Thoracic aorta (tissue), 1 donor: ENCODE measurements around the gene TMEM174.

DNA sequence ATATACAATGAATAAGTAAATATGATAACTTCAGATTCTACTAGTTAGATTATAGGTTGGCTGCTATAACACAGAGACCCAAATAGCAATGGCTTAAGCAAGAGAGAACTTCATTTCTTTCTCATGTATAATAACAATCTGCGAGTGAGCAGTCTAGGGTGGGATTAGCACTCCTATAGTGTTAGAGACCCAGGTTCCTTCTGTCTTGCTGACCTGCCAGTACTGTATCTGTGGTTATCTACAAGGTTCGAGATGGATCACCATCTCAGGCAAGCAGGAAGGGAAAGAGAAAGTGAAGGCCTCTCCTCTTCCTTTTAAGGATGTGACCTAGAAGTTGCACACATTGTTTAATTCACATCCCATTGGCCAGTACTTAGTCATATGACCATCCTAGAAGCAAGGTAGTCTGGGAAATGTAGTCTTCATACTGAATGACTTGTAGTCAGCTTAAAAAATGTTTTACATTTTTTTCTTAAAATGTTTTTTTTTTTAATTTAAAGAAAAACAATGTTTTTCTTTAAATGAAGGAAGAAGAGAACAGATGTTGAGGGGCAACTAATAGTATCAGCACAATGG is 168.6 kb downstream of the CARTPT start:
- RAMPAGE, long total RNA, result no peak

GRCh38 chr5:72134192-72134484 is 26.9 kb downstream of the MAP1B start:
- RAMPAGE, long total RNA, result no peak

DNA sequence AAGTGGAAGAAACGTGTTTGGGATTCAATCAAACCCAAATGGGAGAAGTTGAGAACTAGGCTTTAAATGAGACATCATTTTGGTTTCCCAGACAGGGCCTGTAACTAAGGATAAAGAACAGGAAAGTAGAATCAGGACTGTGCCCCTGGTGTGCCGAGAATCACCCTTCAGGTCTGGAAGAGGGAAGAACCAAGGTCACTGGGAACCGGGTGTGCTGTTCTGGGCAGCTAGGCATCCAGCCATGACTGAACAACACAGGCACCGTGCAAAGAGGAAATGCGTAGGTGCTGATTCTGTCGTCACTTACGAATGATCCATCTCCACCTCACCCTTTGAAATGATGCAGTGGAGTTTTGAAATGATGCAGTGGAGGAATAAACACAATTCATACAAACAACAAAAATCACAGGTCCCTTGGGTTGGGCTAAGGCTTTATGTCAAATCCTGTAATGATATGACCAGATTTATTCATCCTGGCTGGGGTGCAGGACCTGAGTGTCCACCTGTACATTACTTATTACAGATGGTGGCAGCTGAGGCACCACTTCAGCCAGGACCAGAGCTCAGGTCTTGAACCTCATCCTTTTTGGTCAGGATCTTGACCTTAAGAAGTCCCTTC is 64.4 kb downstream of the MAP1B start:
- RAMPAGE, long total RNA, result no peak

- RAMPAGE, long total RNA, result no peak
These were observed 88.6 kb downstream of the MAP1B start for GRCh38 chr5:72195657-72196431.

- RAMPAGE, long total RNA, result no peak
These were observed 73.2 kb downstream of the MRPS27 start for GRCh38 chr5:72246784-72247274.

GRCh38 chr5:72363108-72363725 is 43.0 kb downstream of the PTCD2 start:
- RAMPAGE, long total RNA, result start-site peak on the plus strand at chr5:72362928-72363582, 9 reads

GRCh38 chr5:72509178-72509771 is 2.1 kb upstream of the ZNF366 start:
- RAMPAGE, long total RNA, result no peak

- RAMPAGE, long total RNA, result no peak
These were observed 17.8 kb upstream of the FCHO2 start for GRCh38 chr5:72937723-72938779.

GRCh38 chr5:73172824-73173316 is at the start of gene TMEM174:
Gene TMEM174, plus strand, starts transcription at chr5:73173193.
- RAMPAGE, long total RNA, result no peak

DNA sequence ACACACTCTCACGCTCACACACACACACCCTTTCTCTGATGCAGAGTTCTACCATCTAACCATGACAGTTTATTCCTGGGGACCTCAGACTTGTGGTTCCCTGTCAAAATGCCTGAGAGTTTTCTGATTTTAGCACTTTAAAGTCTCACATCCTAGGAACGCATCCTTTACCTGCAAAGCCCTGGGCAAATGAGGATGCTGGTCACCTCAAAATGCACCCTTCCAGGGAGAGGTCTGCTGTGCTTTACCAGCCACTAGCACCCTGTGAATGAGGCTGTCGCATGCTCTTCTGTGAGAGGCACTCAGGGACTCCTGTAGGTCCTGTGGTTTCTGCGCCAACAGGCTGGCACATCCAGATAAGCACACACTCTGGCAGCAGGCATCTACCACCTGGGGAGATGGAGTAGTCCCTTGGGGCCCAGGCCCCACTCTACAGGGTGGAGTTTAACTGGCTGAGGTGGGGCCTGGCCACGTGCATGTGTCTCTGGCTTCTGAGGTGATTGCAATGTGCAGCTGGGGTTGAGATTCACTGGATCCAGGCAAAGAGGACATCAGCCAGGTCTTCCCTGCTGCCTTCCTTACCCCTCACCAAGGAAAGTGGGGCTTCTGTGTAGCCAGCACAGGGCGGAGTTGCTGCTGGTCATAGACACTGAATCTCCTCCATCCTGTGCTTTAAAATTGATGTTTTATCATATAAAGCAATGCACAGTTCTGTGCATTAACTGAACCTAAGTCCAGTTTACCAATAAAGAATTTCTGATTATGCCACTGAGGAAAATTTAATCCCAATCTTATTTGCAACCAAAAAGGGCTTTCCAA is 32.3 kb downstream of the TMEM174 start:
- RAMPAGE, long total RNA, result no peak

DNA sequence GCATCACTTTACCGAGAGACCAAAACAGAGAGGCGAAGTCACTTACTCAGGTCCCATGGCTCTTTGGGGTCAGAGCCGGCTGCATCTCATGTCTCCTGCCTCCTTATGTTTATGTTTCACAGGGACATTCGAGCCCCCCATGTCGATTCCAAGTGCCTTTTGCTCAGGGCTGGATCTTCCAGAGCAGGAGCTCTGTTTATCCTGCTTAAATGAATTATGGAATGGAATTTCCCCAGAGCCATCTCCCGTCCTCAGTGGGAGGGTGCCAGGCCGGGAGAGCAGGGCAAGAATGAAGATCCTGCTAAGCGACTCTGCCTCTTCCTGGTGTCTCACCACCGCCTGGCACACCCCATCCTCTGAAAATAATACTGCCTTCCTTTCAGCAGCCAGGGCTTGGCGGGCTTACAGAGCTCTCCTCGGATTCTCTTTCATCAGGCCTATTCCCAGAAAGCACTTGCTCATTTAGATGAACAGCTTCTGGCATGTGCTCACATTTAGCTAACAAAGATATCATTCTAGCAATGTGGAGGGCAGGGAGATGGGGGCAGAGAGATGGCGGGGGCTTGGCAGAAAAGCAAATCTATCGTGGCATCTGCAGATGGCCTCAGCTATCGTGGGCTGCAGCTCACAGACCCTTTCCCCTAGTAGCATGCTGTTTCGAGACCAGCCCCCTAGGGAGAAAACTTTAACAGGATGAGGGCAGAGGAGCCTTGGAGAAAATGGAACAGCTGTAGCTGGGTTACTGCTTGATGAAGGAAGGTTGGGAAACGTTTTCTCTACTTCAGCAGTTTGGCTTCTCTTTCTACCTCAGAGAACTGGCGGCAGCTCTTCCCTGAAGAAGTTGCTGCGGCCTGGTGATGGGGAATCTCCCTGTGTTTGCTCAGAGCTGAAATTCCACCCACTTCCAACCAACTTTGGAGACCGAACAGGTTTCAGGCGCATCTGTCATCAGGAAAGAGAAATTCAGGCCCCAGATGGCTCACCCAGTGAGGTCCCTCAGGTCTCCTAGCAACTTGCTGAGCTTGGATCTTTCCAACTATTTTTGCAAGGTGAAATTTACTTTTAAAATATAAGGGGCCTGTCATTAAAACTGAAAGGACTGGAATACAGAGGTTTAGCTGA is 102.0 kb downstream of the TMEM174 start:
- RAMPAGE, long total RNA, result no peak

DNA sequence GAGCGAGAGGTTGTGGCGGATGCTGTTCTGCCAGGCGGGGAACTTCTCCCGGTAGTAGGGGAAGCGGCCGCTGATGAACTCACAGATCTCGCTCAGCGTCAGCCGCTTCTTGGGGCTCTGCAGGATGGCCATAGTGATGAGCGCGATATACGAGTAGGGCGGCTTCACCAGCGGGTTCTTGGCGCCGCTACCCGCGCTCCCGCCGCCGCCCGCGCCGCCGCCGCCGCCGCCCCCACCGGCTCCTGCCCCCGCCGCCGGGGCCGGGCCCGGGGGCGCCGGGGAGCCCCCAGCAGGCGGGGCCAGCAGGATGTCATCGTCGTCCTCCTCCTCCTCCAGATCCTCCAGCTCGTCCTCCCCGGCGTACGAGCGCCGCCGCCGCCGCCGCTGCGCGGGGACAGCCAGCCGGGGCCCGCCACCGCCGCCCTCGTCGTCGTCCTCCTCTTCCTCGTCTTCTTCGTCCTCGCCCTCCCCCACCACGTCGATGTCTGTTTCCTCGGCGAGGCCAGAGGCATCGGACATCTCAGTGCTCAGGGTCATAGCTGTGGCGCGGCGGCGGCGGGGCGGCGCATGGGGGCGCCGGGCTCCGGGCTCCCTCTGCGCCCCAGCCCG is 647 bp downstream of the FOXD1 start:
- RAMPAGE, long total RNA, result no peak

GRCh38 chr5:73508491-73508923 is 10.3 kb downstream of the BTF3 start:
- RAMPAGE, long total RNA, result no peak

DNA sequence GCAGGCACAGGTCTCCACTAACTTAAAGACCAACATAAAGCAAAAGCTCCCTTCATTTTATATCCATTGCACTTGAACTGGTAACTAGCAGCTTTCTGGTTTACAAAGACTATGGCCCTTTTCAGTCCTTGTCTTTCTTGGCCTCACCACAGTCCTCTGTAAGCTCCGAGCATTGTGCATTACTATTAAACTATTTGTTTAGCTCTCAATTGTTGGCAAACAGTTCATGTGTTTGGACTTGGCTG is 37.3 kb downstream of the ARHGEF28 start:
- RAMPAGE, long total RNA, result no peak

DNA sequence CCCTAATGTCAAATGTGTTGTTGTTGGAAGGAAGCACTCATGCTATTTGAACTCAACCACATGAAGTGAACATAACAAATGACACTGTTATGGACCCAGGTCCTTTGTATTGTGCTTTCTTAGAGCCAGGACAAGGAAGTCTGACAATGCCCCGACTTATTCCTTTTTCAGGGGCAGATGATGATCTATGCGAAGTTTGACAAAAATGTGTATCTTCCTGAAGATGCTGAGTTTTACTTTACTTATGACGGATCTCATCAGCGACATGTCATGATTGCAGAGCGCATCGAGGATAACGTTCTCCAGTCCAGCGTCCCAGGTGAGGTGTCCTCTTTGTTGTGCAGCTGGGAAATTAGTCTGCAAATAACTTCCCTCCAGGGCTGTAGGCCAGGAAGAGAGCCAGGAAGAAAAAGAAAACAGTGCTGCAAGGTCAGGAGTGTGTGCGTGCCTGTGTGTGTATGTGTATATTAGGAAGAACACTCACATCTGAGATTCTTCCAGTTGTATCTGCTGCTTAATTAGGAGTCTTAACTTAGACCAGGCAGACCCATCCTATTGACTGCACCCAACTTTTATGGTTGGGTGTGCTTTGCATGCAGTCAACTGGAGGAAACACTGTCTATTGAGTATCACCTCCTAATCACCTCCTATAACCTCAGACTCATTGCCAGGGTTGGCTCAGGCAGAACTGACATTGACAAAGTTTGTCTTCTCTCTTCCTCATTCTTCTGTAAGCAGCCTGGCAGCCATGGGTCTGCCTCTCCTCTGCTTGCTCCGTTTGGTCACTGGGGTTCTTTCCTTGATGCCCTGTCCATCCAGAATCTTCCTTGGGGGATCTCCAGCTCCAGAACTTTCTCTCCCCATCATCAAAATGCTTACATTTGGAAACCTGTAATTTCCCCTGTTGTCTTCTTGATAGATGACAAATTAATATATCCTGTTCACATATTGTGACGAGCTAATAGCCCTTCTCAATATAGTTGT is 124.0 kb downstream of the ARHGEF28 start:
- RAMPAGE, long total RNA, result no peak

GRCh38 chr5:73825267-73825883 is 199.4 kb downstream of the ARHGEF28 start:
- RAMPAGE, long total RNA, result no peak

GRCh38 chr5:74185758-74185996 is 454.9 kb downstream of the ENC1 start:
- RAMPAGE, long total RNA, result no peak

DNA sequence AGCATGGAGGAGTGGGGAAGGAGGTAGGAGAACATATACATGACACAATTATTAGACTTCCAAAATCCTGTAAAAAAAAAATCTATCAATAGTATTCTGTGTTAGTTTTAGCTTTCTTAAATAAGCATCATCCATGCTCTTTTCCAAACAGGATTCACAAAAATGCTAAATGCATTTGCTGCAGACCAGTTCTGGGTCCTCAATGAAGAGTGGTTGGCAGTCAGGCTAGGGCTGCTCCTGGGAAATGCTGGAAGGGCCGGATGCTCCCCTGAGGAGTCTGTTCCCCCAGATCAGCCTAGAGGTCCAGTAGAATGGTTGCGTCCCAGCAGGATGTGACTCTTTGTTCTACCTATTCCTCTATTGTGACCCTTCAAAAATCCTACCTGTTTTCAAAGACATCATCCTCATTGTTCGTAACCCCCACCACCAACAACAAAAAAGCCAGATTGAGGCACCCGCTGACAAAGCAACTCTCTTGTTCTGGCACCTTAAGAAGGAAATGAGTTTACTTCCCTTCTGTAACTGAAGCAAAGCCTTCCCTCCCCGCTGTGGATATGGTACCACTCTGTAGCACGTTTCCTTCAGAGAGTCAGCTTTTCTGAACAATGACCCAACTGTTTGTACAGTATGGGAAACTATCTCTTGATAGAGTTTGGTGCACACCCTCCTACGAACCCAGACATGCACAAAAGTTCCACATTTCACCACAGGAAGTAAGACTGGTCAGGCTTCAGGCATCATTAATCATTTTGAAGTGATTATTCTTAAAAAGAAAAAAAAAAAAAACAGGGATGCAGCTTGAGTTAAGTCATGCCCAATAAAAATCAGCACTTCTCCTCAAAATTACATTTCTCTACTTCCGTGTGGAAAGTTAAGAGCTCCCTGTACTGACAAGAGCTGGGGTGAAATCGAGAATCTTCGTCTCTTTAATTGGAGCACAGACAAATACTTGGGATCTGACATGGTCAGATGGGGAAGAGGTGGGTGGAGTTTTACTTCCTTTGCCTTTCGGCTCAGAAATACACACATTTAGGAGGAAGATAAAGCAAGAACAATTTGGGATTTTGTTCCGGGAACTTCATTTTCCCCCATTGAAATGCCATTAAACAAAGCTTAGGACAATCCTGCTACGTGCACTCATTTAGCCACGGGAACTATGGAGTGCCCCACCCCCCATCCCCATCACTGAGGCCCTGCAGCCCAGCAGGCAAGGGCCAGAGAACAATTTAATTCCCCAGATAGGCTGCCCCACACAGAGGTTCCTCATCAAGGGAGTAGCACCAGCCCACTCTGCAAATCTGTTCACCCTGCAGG is 207.0 kb downstream of the ENC1 start:
- RAMPAGE, long total RNA, result no peak

DNA sequence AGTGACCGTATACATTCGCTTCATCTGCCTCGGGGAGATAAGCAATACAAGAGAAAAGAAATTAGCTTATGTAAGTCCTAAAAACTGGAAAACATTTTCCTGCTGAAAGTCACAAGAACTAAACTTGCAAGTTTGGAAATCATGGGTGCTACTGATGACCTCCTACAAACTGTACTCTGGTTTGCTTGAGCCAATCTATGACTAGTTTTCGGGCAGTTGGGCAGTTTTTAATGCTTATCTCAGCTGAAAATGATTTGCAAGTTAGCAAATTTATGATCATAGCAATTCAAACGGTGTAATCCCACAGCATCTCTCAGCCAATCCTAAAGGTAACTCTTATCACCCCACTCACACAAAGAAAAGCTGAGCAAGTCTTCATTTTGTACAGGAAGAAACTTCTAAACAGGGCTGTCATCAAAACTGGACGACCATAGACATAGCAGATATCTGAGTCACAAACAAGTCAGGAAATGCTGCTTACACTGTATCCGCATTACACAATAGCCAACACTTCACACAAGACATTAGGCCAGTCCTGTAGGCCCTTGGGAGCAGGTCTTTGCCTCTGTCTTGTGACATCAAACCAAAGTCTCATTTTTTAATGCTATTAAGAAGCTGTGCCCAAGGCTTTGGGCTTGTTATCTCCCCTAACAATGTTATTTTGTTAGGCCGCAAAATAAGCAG is 2.6 kb upstream of the ENC1 start:
- RAMPAGE, long total RNA, result no peak

- RAMPAGE, long total RNA, result no peak
These were observed 18.1 kb downstream of the HMGCR start for GRCh38 chr5:75354864-75355748.